NT2/D1 (cell line): ENCODE measurements around the genes MEX3C, MBD2 and CCDC68.

DNA sequence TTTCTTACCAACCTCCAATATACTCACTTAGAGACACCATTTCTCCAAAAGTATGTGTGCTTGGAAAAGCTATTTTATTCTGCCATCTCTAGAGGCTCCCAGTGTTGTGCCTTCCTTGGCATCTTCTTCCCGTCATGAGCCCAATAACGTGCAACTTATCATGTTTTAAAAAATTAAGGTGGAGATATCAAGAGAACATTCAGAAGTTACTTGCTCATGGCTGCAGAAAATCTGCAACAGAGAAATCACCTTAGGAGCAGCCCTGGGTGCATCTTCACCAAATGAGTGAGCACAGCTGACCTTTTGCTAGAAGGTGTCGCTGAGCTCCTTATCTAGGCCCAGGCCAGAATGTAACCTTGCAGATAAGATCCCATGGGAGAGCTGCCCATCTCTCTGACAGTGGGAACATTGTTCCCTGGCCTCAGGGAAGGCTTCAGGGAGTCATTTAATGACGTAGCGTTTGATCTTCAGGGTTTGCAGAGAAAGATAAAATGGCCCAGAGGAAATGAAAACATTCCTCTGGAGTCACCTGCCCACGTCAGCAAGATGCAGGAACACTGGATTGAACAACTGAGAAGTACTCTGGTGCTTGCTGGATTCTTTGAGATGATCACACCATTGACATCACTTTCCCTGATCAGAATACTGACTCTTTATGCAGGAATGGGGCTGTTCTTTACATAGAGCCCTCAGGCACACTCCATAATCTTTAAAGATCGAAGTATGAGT lies 51.5 kb downstream of the MAPK4 start:
- RRBS, 2 experiments = no CpG with 5 or more reads among the region's 7 CpGs

DNA sequence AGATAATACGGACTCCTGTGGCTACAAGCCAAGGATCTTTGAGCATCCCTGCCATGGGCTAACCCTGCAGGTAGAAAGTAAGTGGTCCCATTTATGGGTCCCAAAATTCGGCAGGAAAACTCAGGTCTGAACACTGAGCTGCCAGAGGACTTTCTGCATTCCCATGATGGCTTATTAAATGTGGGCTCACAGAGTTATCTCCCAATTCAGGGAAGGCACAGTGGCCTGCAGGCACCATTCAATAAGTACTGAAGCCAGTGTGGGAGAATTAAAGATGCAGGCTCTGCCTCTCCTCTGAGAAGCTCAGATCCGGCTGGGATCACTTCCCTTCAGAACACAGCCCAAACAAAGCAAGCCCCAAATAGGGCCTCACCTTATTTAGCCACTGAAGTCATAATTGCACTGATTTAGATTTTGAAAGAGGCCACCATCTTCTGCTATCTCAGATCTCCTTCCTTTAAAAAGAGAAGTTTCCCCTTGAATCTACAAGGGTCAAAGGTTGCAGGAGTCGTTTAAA lies 94.3 kb downstream of the MAPK4 start:
- RRBS, 2 experiments = no CpG with 5 or more reads among the region's 4 CpGs

- RRBS, 2 experiments = no CpG with 5 or more reads among the region's 8 CpGs
These were observed 102.9 kb downstream of the MRO start for GRCh38 chr18:50716734-50717537.

- RRBS, 2 experiments = no CpG with 5 or more reads among the region's 8 CpGs
These were observed 62.4 kb downstream of the MRO start for GRCh38 chr18:50757257-50757946.

DNA sequence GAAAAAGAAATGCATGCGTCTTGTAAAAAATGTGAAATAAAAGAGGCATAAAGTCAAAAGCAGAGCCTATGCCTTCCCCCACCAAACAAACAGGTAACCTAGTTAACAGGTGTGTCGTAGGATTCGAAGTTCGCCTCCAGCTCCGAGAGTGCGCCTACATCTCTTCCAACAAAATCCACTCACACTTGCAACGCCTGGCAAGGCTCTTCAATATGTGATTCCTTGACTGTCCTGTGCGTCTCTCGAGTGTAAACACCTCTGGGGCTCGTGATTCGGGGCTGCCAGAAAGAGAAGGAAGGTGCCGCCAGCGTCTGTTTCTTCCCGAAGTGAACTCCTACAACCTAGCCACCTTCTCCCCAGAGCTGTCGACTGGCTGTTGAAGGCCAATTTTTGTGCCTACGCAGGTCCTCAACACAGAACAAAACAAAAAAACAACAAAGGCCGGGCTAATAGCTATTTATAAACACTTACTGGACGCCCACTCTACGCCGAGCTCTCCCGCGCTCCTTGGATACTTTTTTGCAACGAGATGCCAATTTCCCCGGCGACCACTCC lies 489 bp upstream of the SMAD4 start:
- RRBS, 2 experiments = 1 to 2% methylated on average over 5 of the region's 25 CpGs

GRCh38 chr18:51141583-51141994 lies 55.9 kb downstream of the MEX3C start:
- RRBS, 2 experiments = no CpG with 5 or more reads among the region's 5 CpGs

- RRBS, 2 experiments = no CpG with 5 or more reads among the region's 13 CpGs
These were observed 20.7 kb downstream of the MEX3C start for GRCh38 chr18:51176603-51177267.

DNA sequence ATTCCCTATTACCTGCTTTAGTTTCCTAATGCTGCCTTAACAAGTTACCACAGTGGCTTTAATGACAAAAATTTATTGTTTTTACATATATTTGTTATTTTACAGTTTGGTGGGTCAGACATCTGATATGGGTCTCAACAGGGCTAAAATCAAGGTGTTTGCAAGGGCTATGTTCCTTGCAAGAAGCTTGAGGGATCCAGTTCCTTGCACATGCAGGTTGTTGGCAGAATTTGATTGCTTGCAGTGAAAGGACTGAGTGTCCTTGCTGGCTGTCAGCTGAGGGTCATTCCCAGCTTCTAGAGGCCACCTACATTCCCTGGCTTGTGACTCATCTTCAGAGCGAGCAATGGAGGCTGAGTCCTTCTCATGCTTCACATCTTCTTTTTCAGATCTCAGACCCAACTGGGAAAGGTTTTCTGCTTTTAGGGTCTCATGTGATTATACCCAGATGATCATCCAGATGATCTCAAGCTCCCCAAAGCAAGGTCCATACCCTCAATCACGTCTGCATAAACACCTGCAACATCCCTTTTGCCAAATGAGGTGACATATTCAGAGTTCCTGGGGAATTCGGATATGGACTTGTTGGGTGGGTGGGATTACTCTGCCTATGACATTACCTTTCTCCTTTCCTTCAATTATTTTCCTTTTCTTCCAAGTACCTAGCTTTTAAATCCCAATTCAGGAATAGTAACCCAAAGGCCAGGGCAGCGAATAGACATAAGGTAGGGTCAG lies 12.3 kb downstream of the MEX3C start:
- RRBS, 2 experiments = no CpG with 5 or more reads among the region's 4 CpGs

GRCh38 chr18:51197304-51197850 lies at the start of gene MEX3C:
Gene MEX3C, minus strand, starts transcription at chr18:51197681.
- RRBS, 2 experiments = 1% methylated on average over 29 to 32 of the region's 52 CpGs

DNA sequence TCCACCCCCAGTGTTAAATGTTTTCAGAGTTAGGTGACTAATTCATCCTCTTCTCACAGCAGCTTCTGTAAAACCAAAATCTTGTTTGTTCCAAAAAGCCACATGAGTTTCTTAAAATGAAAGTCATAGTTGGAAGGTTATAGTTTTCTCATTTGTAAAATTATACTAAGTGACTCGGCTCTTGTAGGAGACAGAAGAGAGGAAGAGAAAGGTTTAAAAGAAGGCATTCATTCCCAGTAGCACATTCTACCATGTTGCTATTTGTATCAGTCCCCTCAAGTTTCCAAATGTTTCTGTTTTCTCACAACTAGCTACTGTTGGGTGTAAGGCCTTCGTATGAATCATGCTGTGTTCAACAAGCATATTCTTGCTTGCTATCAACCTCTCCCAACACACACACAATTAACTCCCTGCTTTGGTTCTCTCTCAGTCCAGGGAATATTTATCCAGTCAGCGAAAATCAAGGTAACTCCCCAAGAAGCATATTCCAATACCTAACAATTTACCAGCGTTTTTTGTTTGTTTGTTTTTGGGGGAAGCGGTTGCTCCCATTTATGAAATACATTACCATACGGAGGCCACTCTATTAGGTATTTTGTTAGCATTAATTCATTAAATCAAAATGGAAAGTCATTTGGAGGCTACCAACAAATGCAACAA lies 75.1 kb downstream of the MBD2 start:
- RRBS, 2 experiments = no CpG with 5 or more reads among the region's 6 CpGs

- RRBS, 2 experiments = no CpG with 5 or more reads among the region's 3 CpGs
These were observed 58.6 kb downstream of the MBD2 start for GRCh38 chr18:54165790-54166352.

DNA sequence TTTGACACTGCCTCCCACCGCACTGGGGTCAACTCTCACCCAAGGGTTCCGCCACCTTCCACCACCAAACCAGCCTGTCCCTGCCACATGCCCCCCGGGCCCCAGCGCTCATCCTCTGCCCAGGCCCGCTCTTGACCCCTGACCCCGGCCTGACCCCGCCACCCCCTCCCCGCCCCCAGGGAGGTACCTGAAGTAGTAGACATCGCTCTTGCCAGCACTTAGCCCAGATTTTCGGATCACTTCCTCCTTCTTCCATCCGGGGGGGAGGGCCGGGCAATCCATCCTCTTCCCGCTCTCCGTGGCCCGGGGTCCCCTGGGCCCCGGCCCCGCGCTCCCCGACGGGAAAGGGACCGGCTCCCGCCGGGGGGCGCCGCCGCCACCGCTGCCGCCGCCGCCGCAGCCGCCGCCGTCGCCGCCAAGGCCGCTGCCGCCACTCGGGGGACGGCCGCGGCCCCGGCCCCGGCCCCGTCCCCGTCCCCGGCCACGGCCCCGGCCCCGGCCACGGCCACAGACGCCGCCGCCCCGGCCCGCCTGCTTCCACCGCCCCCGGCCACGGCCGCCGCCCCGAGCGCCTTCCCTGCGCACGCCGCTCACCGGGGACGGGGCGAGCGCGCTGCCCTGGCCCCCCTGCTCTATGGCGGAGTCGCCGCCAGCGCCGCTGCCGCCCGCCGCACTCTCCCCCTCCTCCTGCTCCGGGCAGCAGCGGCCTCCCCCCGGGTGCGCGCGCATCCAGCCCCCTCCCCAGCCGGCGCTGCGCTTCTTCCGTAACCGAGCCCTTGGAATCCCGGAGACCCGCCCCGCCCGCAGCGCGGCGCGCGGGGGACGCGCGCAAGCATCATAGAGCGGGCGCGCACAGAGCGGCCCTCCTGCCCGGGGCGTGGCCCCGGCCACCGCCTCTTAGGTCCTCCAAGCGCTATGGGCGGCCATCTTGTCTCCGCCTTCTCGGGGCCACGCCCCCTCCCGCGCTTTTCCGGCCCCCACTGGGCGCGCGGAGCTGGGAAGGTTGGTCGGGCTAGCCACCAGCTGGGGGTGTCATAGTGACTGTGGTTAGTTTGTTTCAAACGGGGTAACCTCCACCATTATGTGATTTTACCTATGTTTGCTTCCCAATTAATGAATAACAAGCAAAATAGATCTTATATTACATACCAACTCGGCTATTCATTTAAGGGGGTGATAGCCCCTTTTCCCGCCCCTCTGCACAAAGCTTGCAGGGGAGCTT lies at the start of gene MBD2:
Gene MBD2, minus strand, starts transcription at position 839 of the 1,222 bp plus-strand sequence.
- RRBS, 2 experiments = 1% methylated on average over 56 to 64 of the region's 125 CpGs

DNA sequence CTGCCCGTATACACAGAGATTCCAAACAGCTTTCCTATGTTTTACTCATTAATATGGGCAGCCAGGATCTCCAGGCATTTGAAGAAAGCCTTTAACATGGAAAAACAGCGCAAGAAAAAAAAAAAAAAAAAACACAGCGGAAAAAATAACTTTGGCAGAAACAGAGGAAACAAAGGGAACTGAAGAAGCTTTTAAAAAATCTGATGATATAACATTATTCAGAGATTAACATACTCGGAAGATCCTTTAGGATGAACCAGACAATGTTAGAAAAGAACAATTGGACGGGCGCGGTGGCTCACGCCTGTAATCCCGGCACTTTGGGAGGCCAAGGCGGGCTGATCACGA lies 11.9 kb upstream of the MBD2 start:
- RRBS, 2 experiments = no CpG with 5 or more reads among the region's 11 CpGs

DNA sequence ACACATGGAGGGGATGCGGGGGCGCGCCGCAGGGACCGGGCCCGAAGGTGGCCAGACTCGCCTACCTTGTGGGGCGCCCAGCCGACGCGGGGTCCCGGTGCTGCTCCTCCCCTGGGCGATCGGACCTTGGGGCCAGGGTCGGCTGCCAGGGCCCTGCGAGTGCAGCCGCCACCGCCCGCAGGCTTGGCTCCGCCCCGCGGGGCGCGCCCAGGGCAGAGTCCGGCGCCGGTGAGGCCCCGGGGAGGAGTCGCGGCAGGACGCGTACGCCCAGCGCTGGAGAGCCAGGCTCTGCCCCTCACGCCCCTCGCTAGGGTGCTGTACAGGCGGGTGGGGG lies at the start of gene CCDC68:
Gene CCDC68, minus strand, starts transcription at position 191 of the 334 bp plus-strand sequence.
- RRBS, 2 experiments = 98 to 99% methylated on average over 8 of the region's 37 CpGs

GRCh38 chr18:55119331-55119798 lies 160.1 kb upstream of the CCDC68 start:
- RRBS, 2 experiments = no CpG with 5 or more reads among the region's 4 CpGs

GRCh38 chr18:55258775-55259232 lies 299.5 kb upstream of the CCDC68 start:
- RRBS, 2 experiments = no CpG with 5 or more reads among the region's 8 CpGs

DNA sequence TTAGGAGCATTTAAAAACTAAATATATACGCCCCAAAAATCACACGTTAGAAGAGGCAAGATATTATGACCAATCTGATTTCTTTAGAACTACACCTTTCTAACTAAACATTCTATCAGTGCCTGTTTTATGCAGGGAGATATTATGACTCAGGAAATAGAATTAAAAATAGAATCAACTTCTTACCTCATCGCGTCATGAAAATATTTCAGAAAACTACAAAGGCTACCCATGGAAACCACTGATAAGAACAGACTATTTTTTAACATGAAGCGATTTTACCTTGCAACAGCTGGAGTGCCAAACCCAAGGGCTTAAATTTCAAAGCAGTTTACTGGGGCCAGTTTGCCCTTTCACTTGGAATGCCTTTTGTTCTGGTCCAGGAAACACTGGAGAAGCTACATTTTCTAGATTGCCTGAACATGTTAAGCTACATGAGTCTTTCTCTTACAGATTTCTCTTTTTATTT lies 304.8 kb upstream of the CCDC68 start:
- RRBS, 2 experiments = no CpG with 5 or more reads among the region's 5 CpGs

DNA sequence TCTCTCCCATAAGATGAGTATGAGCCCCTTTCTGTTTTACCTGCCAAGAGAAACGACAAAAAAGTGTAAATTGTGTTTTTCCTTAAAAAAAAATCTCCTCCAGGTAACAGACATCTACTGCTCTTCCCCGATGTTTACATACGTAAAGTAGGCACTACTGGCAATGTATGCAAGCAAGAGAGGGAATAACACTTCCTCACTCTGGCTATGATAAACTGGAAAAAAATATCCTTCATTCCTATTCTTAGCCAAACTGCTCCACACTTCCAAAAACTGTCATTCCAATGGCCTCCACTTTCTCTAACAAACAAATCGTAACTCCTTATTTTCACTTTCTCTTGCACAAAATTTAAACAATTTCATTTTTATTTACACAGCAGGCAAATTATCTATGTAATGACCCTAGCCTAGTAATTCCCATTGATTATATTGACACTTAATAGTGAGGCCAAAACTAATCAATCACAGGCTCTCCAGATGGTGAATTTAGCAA lies 184.5 kb downstream of the TCF4 start:
- RRBS, 2 experiments = no CpG with 5 or more reads among the region's 4 CpGs

- RRBS, 2 experiments = no CpG with 5 or more reads among the region's 11 CpGs
These were observed 167.8 kb downstream of the TCF4 start for GRCh38 chr18:55419991-55420820.

DNA sequence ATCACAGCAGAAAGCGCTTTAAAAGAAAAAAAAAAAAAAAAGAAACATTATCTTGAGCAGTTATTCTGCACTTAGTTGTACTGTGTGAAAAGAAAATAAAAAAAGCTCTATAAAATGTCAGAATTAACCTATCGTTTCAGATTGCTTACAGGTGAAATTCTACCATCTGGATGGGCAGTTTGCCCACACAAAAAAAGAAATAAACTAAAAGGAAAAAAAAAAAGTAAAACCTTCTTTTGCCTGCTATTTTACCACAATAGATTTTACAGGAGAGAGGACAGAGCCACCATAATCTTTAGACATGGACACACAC lies 167.2 kb downstream of the TCF4 start:
- RRBS, 2 experiments = no CpG with 5 or more reads among the region's 2 CpGs